Neural crest cell (in vitro differentiated cells): ENCODE measurements around a stretch of chr7.

GRCh38 chr7:25754188-25754959 lies 397.6 kb upstream of the NFE2L3 start:
- PRO-cap = no peak

- PRO-cap = no peak
Measured at GRCh38 chr7:25770496-25771199, 381.4 kb upstream of the NFE2L3 start.

- PRO-cap = no peak
Measured at GRCh38 chr7:25894293-25894756, 257.7 kb upstream of the NFE2L3 start.

GRCh38 chr7:25988999-25989675 lies 162.9 kb upstream of the NFE2L3 start:
- PRO-cap = no peak

DNA sequence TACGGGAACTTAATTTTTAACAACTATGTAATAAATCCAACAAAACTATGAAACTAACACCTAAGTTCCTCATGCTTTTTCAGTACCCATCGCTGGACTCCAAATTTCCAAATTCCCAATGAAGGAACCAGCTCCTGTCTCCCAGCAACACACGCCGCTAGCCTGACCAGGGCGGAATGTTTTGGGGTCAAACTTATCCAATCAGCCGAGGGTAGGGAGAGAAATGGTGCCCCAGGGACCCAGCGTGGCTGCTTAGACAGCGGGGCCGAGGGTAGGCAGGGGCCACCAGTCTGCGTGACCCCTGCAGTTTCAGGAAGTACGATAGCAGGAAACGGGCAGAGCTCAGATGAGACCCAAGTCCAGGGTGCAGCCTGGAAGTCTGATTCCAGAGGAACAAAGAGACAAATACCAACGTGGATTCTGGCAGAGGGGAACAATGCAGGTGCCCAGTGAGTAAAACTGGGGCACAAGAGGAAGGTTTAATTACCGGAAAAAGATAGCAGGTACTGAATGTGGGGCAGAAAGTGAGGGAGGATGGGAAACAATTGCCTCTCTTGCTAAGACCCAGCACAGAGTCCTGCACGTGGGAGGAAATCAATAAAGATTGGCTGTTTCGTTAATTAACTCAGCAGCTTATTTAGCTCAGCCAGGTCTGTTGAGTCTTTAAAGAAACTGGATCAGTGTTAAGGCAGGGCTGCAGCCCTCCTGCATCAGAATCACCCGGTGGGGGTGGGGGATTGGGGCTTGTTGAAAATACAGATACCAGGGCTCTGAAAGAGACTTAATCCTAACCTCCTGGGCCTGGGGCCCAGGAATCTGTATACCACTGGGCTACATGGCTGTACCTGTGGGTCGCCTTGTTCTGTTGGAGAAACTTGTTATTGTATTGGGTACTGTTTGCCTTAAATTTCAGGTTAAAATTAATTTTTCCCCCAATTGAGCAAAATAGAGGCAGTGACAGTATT lies 50.4 kb upstream of the NFE2L3 start:
- PRO-cap = bidirectional peak, plus-strand start at position 204 of the sequence, minus-strand start at position 254 of the sequence; bidirectional peak, plus-strand start at position 345 of the sequence, minus-strand start at position 381 of the sequence; bidirectional peak, plus-strand start at position 567 of the sequence, minus-strand start at position 579 of the sequence; unidirectional peak, minus-strand start at position 606 of the sequence

- PRO-cap = no peak
Measured at GRCh38 chr7:26166914-26167534, 15.0 kb downstream of the NFE2L3 start.

DNA sequence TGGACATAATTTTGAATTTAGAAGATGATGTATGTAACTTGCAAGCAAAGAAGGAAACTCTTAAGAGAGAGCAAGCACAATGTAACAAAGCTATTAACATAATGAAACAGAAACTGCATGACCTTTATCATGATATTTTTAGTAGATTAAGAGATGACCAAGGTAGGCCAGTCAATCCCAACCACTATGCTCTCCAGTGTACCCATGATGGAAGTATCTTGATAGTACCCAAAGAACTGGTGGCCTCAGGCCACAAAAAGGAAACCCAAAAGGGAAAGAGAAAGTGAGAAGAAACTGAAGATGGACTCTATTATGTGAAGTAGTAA lies 15.1 kb downstream of the HNRNPA2B1 start:
- PRO-cap = no peak

DNA sequence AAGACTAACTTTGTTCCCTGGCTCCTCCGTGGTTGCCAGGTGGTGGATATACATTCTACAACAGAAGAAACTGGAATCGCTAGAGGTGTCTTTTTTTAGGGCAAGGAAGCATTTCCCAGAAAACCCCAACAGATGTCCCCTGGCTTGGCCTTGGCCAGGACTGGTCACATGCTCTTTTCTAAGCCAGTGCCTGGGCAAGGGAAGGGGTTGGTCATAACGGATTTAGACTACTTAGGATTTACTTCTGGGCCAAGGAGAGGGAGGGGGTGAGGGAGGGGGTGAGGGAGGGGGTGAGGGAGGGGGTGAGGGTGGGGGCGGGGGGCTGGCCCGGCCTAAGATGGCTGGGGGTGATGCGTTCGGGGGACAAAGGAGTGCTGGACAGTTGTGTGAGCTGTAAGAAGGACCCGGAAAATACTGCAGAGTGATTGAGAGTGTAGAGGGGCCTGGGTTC lies 105.7 kb downstream of the SNX10 start:
- PRO-cap = bidirectional peak, plus-strand start outside the sequence, minus-strand start at position 404 of the sequence

DNA sequence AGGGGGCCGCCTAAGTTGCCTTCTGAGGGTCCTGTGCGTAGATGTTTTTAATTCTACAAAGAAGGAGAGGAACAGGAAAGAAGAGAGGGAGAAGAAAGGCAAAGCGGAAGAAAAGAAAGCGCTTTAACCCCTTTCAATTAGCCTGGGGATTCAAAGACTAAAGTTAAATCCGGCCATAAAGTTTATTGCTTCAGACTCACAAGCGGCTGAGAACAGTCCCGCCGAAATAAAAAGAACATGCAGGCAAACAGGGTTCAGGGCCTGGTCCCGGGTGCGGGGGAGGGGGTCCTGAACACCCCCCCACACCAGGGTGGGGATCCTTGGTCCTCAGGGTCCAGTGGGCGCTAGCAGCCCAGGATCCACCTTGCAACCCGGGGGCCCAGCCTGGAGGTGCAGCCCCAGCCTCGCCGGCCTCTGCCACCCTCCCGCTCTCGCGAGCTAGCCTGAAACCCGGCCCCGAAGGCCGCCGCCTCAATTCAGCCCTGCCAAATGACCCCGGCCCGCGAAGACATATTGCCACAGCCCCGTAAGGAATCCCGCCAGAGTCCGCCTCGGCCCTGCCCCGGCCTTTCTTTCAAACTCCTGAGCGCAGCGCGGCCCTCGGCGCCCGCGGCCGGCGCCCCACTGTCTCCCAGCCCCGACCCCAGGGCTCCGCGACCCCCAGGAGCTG lies 4.3 kb downstream of the HOXA5 start:
- PRO-cap = no peak

- PRO-cap = no peak
Measured at GRCh38 chr7:27151452-27151879, 917 bp downstream of the HOXA3 start.

DNA sequence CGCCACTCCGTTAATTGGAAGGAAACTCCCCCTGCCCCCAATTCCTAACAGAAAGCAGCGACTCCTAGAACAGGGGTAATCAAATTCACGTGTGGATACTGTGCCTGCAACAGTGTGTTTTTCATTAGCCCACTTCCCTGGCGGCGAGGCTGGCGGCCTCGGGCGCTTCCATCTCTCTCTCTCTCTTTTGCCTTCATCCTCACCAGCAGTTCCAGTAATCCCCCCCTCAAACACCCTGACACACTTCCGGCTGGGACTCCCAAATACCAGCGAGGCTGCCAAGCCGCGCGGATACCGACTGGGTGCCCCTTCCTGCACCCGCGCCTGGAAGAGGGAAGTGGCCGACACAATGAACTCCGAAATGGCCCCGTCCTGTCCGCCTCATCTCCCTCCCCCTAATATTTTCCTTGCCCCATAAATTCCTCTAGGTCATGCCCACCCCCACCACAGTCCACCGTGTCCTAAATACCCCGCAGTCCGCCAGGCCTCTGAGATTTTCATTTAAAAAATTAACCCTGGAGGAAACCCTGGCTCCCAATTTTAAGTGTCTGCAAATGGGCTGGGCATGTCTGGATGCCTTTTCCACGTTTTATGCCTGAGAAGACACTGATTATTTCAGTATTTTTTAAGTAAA lies 1.8 kb upstream of the HOXA9 start:
- PRO-cap = no peak

DNA sequence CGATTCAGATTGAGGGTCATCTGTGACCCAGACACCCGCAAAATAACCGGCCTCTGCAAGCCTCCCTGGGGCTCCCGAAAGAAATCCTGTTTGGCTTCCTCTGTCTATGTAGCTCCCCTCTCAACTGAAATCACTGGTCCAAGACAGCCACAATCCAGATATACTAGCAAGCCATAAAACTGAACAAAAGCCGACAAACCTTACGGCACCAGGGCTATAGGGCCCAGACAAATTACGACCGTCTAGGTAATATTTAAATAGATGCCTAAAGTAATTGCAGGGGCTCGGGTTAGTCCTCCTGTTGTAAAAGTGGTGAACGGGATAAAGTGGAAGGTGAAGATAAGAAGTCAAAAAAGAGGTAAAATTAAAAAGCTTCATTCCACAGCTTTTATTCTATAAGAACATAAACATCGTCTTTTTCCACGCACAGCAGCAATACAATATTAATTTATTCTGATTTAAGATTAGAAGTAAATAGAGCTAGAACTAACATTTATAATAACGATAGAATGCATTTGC lies 3.8 kb downstream of the HOXA10 start:
- PRO-cap = unidirectional peak, minus-strand start at position 132 of the sequence

DNA sequence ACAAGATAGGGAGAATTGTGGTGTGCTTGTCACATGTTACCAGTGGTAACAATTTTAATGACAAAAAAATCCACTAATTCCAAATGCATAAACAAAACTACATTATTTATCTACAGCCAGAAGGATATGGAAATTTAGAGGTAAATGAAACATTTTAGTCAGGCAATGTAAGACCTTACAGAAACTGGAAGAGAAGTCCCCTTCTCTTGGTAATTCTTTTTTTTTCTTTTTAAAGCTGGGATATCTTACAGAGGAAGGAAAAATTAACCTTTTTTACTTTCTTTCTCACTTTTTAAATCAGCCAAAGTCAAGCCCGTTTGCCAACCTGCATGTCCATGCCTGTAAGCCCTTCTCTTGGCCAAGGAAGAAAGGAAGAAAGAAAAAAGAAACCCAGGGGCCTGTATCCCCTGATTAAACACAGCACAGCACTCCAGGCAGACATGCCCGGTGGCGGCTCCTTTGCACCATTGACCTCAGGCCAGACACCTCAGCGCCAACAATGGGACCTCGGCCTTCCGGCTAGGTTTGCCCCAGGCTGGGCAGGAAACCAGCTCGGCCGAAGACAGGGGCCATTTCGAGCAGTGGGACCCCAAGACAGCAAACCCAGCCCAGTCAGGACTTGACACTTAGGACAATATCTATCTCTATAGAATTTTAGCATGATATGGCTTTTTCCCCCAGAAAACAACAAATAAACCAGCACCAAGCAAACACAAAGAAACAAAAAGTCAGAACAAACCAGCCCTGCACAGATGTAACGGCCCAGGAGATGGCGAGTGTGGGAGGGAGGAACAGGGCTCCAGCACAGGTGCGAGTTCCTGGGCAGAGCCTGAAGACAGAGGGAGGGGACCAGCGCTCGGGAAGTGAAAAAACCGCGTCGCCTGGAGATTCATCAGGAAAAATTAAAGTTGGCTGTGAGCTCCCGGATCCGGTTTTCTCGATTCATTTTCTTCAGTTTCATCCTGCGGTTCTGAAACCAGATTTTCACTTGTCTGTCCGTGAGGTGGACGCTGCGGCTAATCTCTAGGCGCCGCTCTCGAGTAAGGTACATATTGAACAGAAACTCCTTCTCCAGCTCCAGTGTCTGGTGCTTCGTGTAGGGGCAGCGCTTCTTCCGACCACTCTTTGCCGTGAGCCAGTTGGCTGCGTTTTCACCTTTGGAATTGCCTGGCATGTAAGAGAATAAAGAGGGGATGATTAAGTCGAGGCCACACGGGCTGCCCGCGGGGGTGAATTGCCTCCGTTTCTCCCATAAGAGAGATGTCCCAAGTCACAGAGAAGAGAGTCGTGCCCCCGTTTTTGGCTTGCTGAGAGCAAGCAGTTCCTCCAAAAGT lies 2.6 kb downstream of the HOXA10 start:
- PRO-cap = no peak

DNA sequence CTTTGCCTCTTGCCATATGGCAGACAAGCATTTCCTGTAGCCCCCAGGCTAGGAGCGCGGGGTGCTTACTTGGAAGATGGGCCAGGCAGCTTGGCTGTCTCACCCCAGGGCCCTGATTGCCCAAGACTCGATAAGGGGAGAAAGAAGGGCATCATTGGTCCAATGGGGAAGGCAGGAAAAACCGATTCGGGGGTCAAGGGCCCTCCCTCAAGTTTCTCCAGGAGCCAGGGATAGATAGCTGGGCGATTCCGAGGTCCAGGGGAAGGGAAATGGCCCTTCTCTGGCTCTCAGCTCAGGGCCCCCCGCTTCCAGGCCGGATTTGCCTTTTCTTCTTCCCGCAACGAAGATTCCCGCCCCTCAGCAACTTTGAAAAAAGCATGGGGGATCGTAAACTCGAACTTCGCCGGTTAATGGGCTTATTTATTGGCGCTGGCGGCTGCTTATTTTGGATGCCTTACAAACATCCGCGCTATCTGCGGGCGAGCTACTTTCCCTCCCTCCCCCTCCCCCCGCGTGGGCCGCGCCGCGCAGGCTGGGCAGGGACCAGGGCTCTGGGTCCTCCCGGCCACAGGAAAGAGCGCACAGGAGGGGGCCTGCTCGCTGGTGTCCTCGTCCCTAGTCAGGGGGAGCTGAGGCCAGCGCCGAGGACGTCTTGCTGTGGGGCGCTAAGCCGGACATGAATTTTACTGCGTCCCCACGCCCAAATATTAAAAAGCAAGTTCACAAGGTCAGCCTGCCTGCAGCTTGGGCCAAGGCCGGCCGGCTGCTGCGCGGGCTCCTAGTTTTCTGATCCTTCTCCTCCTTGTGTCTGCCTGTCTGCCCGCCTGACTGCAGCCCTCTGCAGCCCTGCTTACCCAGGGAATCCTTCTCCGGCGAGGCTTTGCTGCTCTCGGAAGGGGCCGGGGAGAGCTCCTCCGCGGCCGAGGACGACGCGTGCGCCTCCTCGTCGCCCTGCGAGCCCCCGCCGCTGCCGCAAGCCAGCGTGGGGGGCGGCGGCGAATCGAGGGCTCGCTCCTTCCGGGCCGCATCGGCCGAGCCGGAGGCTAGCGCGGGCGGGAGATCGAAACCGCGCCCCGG lies 1.3 kb downstream of the HOXA10 start:
- PRO-cap = no peak

DNA sequence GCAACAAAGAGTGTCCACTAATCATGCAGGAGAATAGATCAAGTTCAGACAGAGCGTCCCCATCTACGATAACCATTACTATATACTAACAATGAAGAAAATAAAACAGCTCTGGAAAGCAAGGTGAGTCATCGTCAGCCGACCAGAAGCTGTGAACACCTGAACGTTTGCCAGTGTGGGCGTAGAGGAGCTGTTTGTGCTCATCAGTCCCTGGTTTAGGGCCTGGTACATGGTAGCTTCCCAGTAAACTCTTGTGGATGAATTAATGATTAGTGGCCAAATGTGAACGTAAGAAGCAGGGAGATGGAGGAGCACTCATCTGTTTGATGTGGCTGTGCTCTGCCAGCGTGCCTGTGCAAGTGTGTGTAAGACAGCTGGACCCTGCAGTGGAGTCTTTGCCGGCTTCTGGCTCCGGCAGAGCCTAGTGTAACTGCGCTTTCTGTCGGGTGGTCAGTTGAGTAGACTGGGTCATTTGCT lies 180.8 kb downstream of the EVX1 start:
- PRO-cap = no peak

DNA sequence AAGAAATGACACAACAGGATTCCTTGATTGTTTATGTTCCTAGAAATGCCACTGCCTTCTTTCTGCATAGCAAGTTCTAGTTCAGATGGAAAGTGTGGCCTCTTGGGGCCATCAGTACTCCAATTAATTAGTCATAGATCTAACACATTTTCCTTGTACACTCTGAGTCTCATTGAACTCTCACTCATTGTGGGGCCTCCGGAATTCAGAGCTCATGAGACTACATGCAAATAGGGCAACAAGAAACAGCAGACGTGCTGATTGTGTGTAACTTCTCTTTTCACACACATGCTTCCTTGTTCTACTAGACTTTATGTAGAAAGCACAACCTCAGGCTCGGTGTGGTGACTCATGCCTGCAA lies 35.3 kb upstream of the HIBADH start:
- PRO-cap = no peak

- PRO-cap = no peak
Measured at GRCh38 chr7:27901217-27901975, 161.4 kb downstream of the TAX1BP1 start.

GRCh38 chr7:27972232-27972863 lies 208.2 kb downstream of the JAZF1 start:
- PRO-cap = no peak

DNA sequence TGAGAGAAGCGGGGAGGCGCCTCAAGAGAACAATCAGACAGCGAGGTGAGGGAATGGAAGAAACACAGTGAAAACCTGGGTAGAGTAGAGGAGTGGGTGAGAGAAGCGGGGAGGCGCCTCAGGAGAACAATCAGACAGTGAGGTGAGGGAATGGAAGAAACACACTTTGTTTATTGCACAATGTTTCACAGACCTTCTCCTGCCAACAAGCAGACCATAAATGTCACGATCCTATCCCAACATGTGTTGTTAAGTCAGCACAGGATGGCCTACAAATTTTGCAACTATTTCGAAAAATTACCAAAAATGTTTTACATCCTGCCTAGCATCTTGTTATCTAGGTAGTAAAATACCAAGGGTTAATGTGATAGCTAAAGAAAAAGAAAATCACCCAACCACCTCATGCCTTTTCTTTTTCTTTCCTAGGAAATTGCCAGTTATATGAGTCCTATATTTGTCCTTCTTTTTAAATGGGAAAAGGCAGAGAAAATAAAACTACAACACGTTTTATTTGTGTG lies 115.2 kb downstream of the JAZF1 start:
- PRO-cap = no peak

DNA sequence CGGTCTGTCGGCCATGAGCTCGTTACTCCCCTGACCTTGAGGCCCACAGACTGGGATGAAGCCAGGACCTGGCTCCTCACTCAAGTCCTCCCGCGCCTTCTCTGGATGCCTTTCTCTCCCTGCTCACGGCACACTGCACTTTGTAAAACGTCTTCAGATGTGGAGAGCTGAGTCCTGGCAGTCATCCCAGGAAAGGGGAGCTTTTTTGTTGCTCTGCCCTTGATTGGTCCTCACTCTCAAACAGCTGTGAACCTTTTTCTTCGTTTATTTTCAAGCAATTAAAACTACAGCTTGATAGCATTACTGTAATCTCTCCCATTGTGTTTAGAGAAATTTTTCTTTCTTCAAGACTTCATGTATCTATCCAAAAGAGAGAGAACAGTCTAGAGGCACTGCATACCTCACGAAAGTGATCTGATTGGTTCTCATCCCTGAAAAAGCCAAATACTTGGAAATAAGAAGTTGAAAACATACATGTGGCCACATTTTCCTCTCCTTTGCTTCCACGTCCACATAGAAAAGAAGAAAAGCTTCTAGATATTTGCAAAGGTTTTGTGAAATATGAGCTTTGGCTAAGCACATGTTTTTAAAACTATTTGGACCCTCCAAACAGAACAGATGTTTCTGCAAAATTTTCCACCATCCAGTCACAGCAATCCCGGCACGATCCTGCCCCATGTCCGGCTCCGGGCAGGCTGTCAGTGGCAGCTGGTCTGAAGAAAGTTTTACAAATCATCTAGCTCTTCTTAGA lies 110.5 kb downstream of the JAZF1 start:
- PRO-cap = no peak